Neural progenitor cell (in vitro differentiated cells): ENCODE measurements around the genes LRRN4 and HAO1.

DNA sequence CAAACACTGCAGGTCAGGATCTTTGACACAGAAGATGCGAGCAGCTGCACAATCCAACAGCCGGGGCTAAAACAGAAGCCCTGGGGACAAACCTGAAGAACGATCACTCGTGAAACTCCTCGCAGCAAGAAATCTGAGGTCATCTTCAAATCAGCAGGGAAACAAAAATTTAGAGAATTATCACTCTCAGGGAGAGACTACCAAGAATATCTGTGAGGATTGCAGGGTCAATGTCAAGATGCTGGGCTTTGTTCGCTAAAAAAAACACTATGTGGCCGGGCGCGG lies 14.1 kb downstream of the SLC23A2 start:
- RAMPAGE, long total RNA = no peak

DNA sequence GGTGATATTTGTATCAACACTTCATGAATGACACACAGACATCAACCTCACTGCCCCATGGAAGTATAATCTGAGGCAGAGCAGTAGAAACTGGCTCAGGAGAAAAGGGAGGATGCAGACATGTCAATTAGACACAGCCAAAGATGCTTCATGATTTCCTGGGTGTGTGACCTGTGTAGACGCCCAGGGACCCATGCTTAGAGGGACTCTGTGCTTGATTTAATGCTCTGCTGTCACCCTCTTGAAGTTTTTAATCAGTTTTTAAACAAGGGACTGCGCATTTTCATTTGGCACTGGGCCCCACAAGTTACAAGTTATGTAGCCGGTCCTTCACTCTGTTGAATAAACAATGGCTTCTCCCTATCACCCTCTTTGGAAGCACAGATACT lies 34.9 kb downstream of the TMEM230 start:
- RAMPAGE, long total RNA = no peak

- RAMPAGE, long total RNA = no peak
Measured at GRCh38 chr20:5128845-5129152, 2.0 kb downstream of the CDS2 start.

DNA sequence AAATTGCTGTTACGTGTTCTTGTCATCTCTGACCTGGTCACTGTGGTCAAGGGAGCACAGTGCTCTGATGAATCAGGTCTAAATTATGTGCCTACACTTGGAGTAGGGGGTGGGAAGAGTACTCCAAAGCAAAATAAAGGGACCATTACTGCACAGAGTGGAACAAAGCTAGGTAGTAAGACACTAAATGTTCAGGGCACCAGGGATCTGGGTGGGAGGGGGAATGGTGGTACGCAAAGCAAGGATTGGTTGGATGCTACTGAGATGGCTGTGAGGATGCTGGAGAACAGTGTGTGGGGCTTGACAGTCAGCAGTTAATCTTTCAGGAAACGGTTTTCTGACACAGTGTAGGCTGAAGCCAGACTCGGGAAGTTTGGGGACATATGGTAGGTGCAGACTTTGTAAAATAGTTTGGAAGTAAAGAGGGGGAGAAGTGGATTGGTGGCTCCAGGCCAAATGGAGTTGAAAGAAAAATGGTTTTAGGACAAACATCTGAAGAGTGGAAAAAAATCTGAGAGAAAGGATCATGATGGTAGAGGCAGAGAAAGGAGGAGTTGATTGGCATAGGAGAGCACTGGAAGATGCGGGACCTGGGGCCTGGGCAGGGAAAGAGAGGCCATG lies 30.2 kb downstream of the CDS2 start:
- RAMPAGE, long total RNA = no peak

DNA sequence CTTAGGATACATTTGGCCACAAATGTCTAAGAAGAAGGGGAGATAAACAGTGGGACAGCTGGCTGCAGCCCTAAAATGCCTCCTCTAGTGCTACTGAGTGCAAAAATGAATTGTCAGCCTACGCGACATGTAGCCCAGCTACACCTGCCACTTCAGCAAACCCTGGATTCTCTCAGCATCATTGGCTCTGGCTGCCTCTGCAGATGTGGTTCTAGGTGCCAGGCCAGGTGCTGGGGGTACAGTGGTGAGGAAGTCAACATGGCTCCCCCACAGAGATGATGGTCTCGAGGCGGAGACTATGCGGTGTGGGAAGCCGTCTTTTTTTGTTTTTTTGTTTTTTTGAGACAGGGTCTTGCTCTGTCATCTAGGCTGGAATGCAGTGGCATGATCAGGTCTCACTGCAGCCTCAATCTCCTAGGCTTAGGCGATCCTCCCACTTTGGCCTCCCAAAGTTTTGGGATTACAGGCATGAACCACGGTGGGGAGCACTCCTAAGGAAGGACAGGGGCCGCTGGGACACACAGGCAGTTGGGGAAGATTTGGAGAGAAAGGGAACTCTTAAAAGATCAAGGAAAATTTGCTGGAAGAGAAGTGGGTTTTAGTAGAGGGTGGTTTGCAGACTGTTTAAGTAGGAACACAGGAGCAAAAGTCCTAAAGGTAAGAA lies 38.5 kb downstream of the CDS2 start:
- RAMPAGE, long total RNA = no peak

GRCh38 chr20:5651401-5651916 lies 40.7 kb upstream of the GPCPD1 start:
- RAMPAGE, long total RNA = no peak

DNA sequence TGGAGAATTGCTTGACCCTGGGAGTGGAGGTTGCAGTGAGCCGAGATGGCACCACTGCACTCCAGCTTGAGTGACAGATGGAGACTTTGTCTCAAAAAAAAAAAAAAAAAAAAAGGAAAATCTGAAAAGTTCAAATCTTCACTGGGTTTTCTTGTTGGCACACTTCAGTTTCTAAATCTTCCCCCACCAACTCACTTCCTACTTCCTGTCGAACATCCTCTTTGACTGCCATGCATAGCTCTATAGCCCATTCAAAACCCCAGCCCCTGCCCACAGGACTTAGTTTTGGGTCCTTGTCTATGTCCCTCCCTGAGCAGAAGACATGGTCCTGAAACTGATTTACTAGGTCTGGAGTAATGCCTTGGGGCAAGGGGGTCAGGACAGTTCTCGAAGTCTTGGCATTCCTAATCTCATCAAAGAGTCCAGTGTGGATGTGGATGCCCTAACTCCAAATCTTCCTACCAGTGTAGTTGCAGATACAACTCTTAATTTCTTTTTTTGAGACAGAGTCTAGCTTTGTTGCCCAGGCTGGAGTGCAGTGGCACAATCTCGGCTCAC lies 42.4 kb upstream of the GPCPD1 start:
- RAMPAGE, long total RNA = no peak

- RAMPAGE, long total RNA = no peak
Measured at GRCh38 chr20:5780869-5781267, 30.7 kb downstream of the SHLD1 start.

- RAMPAGE, long total RNA = no peak
Measured at GRCh38 chr20:5782081-5782503, 31.9 kb downstream of the SHLD1 start.

DNA sequence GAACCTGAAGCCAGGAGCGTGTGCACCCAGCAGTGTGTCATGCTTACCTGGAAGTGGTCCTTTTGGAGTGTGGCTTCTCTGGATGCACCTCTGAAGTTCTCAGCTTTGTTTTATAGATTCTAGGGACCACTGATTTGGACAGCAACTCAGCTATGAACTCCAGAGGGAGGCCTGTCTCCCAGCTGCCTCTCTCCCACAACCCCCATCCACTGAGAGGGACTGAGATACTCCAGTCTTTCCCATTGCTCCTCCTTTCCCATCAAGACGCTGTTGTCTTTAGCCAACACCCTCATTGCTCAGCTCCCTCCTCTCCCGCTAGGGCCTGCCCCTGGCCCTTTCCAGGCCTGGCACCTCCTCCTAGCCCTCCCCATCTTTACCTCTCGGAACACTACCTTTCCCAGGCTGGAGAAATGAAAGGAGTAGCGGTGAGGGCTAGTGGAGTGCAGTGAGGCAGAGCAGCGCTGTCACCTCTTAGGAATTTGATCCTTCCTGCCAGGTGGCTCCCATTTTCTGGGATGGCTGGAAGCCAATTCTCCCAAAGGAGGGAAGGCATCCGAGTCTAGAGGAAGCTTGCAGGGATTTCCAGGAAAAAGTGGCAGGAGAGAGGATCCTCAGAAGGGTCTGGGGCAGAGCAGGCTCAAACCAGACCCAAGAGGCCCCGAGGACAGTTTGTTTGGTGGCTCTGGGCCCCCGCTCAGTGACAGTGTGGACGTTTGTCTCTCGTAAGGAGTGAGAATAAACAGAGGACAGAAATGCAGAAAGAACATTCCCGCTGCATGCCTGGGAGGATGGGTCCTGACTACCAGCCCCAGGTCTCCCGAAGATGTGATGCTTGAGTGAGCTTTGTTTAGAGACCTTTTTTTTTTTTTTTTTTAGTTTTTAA lies at the start of gene LRRN4:
Gene LRRN4 (minus strand): TSS at position 278 of the 883 bp plus-strand sequence.
- RAMPAGE, long total RNA = no peak

- RAMPAGE, long total RNA = no peak
Measured at GRCh38 chr20:6321306-6321622, 198.4 kb upstream of the FERMT1 start.

- RAMPAGE, long total RNA = no peak
Measured at GRCh38 chr20:7503475-7503938, 436.8 kb downstream of the HAO1 start.

DNA sequence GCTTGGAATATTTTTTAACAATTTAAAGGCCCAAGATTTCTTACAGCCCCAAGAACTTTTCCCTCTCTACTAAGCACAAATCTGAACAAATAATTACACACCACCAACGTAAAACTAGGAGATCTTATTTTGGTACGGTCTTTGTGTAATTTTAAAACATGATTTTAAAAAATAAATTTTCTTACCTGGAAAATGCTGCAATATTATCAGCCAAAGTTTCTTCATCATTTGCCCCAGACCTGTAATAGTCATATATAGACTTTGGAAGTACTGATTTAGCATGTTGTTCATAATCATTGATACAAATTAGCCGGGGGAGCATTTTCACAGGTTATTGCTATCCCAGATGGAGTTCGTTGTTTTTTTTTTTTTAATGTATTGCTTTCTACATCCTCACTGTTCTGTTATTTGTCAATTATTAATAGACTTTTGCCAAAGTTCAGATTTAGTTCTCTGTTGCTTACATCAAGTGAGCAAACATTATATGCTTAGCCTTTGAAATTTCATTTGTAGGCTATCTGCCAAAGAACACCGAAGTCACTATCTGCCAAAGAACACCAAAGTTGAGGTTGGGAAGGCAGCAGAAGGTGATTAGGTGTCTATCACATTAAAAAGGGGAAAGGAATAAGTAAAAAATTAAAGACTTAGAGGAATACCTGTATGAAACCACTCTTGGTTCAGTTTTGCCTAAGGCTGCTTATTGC lies at the start of gene HAO1:
Gene HAO1 (minus strand): TSS at position 358 of the 704 bp plus-strand sequence.
- RAMPAGE, long total RNA = no peak

- RAMPAGE, long total RNA = no peak
Measured at GRCh38 chr20:8647768-8648517, 420.9 kb upstream of the PLCB4 start.

DNA sequence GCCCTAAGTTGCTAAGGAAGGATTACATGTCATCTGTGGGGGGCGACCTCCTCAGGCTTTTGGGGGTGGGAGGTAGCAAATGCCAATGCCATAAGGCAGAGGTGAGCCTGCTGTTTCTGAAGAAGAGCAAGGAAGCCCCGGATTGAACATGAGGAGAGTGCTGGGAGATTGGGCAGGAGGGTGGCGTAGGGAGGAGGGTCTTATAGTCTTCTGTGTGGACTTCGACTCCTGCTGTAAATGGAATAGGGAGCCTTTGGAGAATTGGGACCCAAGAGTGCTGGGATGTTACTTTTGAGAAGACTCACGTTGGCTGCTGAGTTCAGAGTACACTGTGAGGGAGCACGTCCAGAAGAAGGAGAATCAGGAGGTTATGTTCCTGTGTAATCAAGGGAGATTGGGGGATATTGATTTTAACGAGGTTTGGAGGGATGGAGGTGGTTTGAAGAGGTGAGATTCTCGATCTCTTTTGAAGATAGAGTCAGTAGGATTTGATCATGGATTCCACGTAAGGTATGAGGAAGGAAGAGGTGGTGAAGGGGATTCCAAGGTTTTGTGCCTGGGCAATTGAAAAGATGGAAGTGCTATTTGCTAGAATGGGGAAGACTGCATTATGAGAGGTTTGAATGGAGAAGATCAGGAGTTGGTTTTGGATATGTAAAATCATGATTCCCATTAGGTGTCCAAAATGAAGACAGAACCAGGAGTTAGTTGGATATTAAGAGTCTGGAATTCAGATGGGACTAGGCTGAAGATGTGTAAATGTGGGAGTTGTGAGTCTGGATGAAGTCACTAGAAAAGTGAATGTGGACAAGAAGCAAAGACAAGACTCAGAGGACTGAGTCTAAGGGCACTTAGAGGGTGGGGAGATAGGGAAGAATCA lies 38.8 kb downstream of the PLCB4 start:
- RAMPAGE, long total RNA = no peak

DNA sequence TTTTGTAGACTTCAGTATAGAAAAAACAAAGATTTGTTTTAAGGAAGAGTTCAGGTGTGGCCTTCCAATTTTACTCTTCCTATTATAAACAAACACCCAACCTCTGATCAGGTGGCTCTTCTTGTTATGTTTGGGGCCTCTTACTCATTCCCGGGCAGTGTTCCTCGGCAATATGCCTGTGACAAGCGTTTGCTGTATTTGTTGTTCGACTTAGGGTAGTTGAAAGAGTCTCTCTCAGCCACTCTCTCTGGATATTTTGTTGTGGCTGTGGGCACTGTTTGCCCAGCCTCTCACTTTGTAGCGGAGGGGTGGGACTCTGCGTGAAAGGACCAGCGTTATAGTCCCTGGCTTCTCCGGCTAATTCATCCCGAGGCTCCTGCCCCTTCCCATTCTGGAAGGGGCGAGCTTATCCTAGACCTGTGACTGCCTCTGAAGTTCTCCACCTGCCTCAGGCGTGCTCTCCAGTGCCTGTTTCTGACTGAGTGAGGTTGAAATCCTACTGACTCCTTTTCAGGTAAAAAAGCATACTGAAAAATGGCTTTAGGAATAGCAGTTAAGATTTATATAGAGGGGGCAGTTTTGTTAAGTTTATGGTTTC lies 97.4 kb downstream of the PLCB4 start:
- RAMPAGE, long total RNA = no peak

GRCh38 chr20:9261713-9262301 lies 192.9 kb downstream of the PLCB4 start:
- RAMPAGE, long total RNA = no peak

GRCh38 chr20:9301580-9302338 lies 212.6 kb upstream of the LAMP5 start:
- RAMPAGE, long total RNA = no peak

GRCh38 chr20:9514067-9514483 lies 315 bp upstream of the LAMP5 start:
- RAMPAGE, long total RNA = no peak

DNA sequence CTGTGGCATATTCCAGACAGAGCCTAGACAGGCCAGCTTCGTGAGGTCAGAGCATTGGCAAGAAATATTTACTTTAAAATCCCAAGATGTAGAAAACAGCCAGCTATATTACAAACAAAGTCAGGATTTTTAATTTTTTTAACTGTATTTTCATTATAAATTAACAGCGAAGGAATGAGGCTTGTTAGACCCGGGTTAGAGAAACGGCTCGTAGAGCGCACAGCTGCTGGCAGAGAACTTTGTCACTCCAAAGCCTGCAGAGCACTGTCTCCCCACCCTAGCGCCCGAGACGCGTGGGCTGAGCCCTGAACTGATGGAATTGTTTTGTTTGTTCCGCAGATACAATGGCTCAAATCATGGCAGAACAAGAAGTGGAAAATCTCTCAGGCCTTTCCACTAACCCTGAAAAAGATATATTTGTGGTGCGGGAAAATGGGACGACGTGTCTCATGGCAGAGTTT lies 754 bp downstream of the LAMP5 start:
- RAMPAGE, long total RNA = no peak